LUHMES (cell line): Measurements from ENCODE around the gene ZDHHC21.

DNA sequence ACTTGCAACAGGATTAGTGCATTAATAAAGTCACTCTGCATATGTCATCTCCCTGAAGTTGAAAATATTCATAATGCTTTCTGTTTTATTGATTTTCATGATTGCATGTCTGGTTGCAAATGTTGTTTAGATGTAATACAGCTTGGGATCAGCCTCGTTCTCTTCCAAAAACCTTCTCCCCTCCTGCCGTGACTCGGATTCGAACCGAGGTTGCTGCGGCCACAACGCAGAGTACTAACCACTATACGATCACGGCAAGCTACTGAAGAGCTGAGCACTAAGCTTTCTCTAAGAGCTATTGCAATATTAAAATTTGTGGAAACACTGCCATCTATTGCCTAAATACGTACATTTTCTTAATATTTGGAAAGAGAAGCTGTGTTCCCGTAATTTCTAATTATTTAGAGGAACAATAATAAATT is 119.8 kb upstream of the NFIB start:
- PRO-cap, result unidirectional peak, minus-strand start at position 261 of the sequence

DNA sequence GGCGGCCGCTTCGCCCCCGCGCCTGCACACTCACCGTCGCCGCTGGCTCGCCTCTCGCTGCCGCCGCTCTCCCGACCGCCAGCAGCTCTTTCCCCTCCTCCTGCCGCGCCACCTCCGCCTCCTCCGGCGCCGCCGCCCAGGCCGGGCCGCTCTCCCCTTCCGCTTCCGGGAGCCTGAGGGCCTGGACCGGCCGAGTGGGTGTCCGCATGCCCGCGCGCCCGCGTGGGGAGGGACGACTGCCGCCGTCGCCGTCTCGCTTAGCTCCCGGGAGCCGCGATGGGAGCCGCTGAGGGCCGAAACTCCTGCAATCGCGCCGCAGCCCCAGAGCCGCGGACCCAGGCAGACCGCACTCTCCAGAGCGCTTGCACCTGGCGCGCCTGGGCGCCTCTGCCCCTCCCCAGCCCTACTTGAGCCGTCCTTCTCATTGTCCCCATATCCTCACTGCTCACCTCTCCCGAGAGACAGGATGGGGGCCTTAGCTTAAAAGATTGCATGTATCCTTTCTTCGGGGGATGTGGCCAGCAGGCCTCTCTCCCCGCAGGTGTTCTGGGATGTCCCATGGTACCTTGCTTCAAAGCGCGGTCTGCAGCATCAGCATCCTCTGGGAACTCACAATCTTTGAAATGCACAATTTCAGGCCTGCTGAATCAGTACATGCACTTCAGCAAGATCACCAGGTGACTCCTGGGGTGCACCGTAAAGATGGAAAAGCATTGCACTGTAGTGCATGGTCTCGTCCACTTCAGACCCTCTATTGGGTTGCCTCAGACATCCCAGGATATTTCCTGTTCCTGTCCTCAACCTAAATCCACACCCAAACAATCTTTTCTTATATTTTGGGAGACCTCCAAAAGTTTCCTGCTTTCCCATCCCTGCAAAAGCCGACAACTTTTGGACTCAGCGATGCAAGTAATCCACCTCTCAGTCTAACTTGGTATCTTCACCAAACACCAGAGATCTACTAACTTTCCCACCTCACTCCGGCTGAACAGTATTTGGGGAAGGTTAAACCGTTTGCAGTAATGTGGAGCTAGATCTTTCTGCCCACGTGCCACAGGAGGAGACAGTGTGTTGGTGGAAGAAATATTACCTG is at the start of gene ZDHHC21:
TSS of gene ZDHHC21 (minus strand) at position 238 of the 1,093 bp plus-strand sequence.
- PRO-cap, result bidirectional peak, plus-strand start at position 176 of the sequence, minus-strand start at position 77 of the sequence; bidirectional peak, plus-strand start at position 499 of the sequence, minus-strand start at position 390 of the sequence; unidirectional peak, minus-strand start at position 544 of the sequence

- PRO-cap, result no peak
Measured at GRCh38 chr9:15330502-15331057, 23.6 kb upstream of the TTC39B start.

GRCh38 chr9:15511188-15511443 is 346 bp upstream of the PSIP1 start:
- PRO-cap, result bidirectional peak, plus-strand start at chr9:15511281, minus-strand start at chr9:15510970

- PRO-cap, result unidirectional peak, plus-strand start at chr9:15513980
Measured at GRCh38 chr9:15513854-15514097, 3.0 kb upstream of the PSIP1 start.

GRCh38 chr9:16154510-16154982 is 601.7 kb downstream of the CCDC171 start:
- PRO-cap, result bidirectional peak, plus-strand start at chr9:16154762, minus-strand start at chr9:16154616

DNA sequence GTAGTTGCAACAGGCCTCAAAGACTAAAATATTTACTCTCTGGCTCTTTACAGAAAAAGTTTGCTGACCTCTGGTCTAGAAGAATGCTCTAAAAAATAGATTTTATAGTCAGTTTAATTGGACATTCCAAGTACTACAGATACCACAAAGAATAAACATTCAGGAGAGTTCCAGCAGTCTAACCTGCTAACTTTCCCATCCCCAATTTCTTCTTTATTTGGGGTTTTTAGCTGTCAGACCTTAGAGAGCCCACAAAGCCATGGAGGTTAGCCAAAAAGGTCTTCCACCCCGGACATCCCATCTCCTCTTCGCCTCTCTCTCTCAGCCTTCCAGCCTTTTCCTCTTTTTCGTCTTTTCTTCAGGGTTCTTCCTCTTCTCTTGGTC is 588.0 kb downstream of the BNC2 start:
- PRO-cap, result no peak

- PRO-cap, result no peak
Measured at GRCh38 chr9:16317077-16317350, 553.5 kb downstream of the BNC2 start.

GRCh38 chr9:16571235-16571654 is 299.2 kb downstream of the BNC2 start:
- PRO-cap, result no peak

GRCh38 chr9:16824421-16825165 is 45.9 kb downstream of the BNC2 start:
- PRO-cap, result no peak

GRCh38 chr9:17134355-17134747 is 489 bp upstream of the CNTLN start:
- PRO-cap, result no peak

- PRO-cap, result no peak
Measured at GRCh38 chr9:17423033-17423526, 155.8 kb upstream of the SH3GL2 start.

DNA sequence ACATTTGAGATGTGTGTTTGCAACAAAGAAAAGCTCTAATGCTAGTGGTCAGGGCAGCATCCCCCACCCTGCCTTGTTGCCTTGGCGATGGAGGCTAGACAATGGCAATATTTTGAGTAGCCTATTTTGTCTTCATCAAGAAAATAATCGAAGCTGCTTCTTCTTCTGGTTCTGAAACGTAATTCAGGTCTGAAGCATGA is 58.2 kb upstream of the SH3GL2 start:
- PRO-cap, result no peak

DNA sequence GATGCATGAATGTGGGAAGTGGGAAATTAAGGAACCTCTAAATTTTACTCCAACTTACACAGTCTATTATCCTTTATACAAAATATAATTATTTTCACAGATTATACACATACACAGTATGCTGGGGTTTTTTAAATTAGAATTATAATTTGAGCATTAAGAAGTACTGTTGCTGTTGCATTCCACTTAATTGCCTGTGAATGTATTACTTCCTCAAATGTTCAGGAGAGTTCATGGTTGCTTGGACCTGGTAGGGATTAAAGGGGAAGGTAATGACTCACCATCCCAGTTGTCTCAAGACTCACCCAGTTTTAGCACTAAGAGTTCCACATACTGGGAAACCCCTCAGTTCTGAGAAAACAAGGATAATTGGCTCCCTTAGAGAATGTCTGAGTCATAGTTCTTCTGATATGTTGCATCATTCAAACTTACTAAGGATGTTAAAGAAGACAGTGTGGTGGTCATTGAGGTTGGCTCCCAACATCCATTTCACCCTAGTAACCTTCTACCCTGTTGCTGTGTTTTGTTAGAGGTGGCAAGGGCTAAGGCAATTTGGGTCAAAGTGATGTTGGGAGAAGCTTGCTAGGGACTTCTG is 80.7 kb upstream of the ADAMTSL1 start:
- PRO-cap, result no peak

GRCh38 chr9:19119647-19120268 is 7.5 kb downstream of the PLIN2 start:
- PRO-cap, result no peak

GRCh38 chr9:19125906-19126347 is 1.4 kb downstream of the PLIN2 start:
- PRO-cap, result no peak

DNA sequence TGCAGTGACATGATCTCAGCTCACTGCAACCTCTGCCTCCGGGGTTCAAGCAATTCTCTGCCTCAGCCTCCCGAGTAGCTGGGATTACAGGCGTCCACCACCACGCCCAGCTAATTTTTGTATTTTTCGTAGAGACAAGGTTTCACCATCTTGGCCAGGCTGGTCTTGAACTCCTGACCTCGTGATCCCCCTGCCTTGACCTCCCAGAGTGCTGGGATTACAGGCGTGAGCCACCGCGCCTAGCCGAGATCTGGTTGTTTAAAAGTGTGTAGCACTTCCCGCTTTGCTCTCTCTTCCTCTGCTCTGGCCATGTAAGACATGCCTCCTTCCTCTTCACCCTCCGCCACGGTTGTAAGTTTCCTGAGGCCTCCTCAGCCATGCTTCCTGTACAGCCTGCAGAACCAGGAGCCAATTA is 39.1 kb upstream of the PLIN2 start:
- PRO-cap, result no peak

DNA sequence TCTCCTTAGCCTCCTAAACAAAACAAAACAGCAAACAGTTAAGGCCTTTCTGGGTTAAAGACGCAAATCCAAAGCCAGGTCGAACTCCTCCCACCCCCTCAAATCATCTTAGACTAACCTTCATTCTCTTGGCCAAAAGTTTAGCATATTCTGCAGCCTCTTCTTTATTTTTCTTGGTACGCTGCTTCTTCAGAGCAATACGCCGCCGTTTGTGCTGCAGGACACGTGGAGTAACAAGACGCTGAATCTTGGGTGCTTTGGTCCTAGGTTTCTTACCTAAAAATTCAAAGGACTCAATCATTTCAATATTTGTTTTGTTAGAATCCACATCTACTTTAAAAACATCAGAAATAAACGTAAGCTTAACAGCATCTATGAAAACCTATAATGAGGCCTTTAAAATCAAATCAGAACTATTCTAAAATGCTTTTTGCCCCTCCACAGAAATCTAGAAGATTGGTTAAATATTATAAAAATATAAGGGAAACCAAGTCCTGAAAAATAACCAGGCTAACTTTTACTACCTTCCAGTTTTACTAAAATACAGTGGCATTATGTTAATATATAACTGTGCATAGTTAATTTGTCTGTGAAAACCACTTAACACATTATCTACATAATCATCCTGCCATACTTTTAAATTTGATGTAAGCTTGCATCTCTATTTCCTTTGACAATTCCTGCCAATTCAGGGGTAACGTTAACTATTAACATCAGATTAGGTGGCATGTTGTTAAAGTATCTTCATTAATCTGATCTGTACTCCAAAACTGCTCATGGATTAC is 3.5 kb downstream of the RPS6 start:
- PRO-cap, result no peak

DNA sequence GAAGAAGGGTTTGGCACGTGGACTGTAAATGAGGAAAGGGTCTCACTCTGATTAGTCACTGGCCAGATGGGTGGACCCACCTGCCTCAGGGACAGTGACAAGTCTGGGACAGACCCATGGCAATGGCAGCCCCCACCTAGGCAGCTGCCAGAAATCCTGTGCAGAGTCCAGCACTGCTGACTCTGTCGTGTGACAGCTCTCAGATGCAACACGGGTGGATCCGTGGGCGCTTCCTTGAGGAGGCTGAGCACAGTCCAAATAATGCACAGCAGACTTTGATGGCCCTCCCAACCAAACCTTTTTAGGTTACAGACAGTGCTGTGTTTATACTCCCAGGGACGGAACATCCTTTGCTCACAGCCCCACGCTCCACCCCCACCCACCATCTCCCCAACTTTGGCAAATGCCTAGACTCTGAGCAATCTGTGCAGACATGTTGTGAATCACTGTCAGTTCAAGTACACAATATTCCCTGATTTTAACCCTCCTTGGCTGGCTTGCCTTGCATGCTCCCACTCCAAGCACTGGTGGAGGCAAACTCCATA is 324.7 kb downstream of the MLLT3 start:
- PRO-cap, result no peak

DNA sequence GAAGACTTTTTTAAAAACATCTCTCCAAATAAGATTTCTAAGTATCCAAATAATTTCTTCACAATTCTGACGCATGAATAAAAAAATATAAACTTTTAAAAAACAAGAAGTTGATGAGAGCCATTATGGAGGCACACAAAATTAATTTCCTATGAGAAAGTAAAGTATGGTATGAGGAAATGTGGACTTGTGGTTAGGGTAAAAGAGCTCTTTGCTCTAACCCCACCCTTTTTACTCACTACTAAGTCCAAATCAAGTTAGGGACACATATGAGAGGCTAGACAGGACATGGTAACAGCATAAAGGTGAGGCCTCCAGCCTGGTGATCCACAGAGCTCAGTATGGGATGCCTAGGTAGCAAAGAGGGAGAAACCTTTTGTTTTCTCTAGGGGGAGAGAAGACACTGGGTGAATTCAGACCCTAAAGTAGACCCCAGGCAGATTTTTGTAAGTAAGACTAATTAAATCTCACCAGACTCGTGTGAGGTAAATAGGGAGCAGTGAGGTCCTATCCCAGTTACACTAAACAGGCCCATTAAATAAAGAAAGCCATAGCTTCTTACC is 42.7 kb downstream of the MLLT3 start:
- PRO-cap, result no peak